AG09319 (cell line): ENCODE measurements around a stretch of chr5.

- RRBS, result no CpG with 5 or more reads among the region's 2 CpGs
Observed at GRCh38 chr5:124538118-124538545, 208.3 kb downstream of the ZNF608 start.

GRCh38 chr5:124629001-124629531, 117.4 kb downstream of the ZNF608 start:
- RRBS, result no CpG with 5 or more reads among the region's 11 CpGs

GRCh38 chr5:124711278-124712071, 35.0 kb downstream of the ZNF608 start:
- RRBS, result no CpG with 5 or more reads among the region's 7 CpGs

- RRBS, result no CpG with 5 or more reads among the region's 3 CpGs
Observed at GRCh38 chr5:124871178-124871550, 124.7 kb upstream of the ZNF608 start.

GRCh38 chr5:124962821-124963235, 216.4 kb upstream of the ZNF608 start:
- RRBS, result no CpG with 5 or more reads among the region's 7 CpGs

- RRBS, result no CpG with 5 or more reads among the region's 11 CpGs
Observed at GRCh38 chr5:125412684-125413583, 666.5 kb upstream of the ZNF608 start.

- RRBS, result no CpG with 5 or more reads among the region's 9 CpGs
Observed at GRCh38 chr5:126355683-126356337, 67.4 kb upstream of the GRAMD2B start.

DNA sequence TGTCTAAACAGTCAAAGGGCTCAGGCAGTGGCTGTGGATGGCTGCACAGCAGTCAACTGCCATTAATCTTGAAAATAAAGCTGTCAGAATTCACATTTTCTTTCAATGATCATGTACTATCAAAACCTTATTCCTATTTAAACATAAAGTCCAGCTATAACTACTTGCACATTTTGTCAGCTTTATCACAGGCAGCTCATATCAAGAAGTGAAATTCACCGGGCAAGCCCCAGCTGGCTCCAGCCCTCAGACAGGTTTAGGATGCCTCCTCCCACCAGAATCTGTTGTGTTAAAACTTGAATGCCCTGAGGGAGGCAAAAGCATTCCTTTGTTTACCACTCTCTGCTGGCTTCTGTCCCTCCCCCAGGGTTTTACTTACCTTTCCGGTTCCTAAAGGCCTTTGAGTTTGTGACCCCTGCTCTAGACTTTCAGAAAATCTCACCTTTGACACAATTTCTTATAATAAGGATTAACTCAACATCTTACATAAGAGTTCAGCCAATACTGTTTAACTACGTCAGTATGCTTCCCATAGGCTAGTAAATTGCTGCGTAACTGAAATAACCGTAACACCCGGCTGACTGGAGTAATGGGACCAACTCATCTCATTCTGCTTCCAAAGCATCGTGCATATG, 54.8 kb upstream of the GRAMD2B start:
- RRBS, result no CpG with 5 or more reads among the region's 7 CpGs

DNA sequence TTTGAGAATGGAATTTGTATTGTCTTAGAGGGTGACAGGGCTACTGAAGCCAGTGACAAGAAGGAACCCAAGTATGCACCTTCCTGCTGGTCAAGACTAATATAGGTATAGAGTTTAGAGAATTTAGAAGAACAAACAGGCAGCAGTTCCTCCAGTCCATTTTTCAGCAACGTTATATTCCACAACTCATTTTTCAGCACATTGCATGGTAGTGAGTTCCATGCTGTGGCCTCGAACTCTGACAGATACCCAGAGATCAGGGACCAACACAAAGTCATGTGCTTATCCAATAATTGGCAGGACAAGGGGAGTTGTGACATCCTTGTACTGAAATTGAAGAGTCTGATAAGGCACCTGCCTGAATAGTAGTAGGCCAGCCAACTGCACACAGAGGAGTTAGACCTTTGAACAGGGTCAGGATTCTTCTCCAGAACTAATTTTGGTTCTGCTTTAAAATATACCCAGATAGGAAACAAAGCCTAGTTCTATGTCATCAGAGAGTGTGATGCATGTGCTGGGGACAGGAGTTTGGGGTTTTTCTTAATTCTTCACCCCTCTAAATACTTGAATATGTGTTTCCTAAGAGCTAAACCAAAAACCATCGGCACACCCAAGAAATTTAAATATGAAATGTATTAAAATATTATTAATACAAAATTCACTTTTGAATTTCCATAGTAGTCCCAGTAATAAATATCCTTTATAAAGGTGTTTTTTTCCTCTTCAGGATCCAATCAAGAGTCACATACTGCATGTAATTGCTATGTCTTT, 46.8 kb downstream of the GRAMD2B start:
- RRBS, result no CpG with 5 or more reads among the region's 3 CpGs

GRCh38 chr5:126523666-126524654, 71.1 kb downstream of the ALDH7A1 start:
- RRBS, result no CpG with 5 or more reads among the region's 14 CpGs

- RRBS, result no CpG with 5 or more reads among the region's 16 CpGs
Observed at GRCh38 chr5:126673192-126673851, 41.8 kb downstream of the TEX43 start.

DNA sequence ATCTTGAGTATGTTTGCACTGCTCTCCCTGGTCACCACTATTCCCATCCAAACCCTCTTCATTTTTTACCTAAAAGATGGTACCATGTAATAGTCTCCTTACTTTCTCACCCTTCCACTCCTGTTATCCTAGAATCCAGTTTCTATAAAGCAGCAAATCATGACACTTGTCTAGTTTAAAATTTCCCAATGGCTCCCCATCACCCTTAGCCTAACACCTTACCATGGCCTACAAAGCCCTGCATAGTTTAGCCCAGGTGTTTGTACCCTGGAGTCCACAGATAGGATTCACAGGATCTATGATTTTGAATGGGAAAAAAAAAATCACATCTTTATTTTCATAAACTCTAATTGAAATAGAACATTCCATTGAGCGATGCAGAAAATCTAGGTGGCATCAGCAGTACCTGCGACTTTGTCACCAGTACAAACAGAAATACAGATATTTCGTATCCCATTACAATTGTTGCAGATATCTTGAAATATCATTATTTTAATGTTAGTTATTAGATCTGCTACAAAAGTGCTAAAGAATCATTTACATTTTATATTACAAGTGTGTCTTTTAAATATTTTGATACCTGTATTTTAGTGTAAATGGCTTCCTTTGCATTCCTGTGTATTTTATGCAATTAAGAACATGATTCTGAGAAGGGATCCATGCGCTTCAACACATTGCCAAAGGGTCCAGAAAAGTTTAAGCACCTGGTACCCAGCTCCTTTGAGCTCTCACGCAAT, 110.2 kb downstream of the LMNB1 start:
- RRBS, result no CpG with 5 or more reads among the region's 5 CpGs

DNA sequence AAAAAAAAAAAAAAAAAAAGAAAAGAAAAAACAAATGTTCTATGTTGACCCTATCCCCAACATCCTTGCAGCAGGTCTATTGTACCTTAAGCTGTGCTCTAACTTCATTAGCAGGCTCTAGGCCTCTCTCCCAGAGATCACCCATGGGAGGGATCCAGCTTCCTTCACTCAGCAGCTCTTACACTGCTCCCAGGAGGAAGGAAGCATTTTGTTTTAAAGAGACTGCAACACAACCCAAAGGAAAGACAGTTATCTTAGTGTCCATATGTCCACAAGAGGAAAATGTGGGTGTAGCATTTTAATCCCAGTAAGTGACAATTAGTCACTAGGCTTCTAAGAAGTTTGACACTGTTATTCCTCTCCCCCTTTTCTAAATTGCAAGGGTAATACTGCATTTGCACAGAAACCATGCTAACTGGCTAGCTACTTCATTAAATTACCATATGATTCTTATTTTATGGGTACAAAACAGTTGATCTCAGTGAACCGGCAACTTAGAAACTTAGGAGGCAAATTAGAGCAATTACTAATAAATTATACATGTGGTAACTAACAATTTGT, 58.8 kb downstream of the MARCHF3 start:
- RRBS, result no CpG with 5 or more reads among the region's 1 CpG

- RRBS, result no CpG with 5 or more reads among the region's 1 CpG
Observed at GRCh38 chr5:127285630-127285951, 5.0 kb upstream of the MEGF10 start.

- RRBS, result 8% methylated on average over 4 of the region's 15 CpGs
Observed at GRCh38 chr5:127290966-127291234, 304 bp downstream of the MEGF10 start.

- RRBS, result no CpG with 5 or more reads among the region's 5 CpGs
Observed at GRCh38 chr5:128090338-128091192, 7.0 kb downstream of the SLC12A2 start.

DNA sequence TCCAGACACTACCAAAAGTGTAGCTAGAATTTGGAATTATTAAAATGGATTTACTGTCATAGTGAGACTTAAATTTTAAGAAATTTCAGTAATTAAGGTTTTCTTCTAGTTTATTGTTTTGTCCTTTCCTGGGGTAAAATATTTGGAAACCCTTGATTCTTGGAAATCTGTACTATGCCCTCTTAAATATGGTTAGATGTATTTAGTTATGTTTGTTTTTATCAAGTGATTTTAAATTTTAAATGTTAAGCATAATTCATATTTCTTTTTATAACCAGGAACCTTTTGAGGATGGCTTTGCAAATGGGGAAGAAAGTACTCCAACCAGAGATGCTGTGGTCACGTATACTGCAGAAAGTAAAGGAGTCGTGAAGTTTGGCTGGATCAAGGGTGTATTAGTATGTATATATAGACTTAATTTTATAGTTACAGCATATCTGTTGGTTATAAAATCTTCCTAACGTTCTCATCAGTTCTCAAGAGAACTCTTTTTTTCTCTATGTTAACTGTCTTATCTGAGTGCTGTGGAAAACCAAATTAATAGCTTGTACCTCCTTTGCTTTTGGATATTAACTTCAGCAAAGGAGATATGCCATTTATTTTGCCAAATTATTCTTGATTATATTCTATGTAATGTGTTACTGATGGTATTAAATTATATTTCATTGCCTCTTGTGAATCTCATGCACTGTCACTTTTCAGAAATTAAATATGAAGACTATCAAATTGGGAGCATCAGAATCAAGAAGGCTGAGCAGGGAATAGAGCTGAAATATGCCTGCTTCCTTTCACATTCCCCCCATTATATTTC, 29.2 kb downstream of the SLC12A2 start:
- RRBS, result no CpG with 5 or more reads among the region's 3 CpGs

- RRBS, result no CpG with 5 or more reads among the region's 4 CpGs
Observed at GRCh38 chr5:128161478-128162238, 78.1 kb downstream of the SLC12A2 start.